Left lobe of liver (tissue), 1 donor: Measurements from ENCODE around the gene CYP46A1.

- PRO-cap = no peak
These were observed 12.7 kb downstream of the BCL11B start for GRCh38 chr14:99259211-99259757.

GRCh38 chr14:99263484-99264297 is 8.3 kb downstream of the BCL11B start:
- PRO-cap = no peak

GRCh38 chr14:99315983-99316341 is 44.0 kb upstream of the BCL11B start:
- PRO-cap = no peak

DNA sequence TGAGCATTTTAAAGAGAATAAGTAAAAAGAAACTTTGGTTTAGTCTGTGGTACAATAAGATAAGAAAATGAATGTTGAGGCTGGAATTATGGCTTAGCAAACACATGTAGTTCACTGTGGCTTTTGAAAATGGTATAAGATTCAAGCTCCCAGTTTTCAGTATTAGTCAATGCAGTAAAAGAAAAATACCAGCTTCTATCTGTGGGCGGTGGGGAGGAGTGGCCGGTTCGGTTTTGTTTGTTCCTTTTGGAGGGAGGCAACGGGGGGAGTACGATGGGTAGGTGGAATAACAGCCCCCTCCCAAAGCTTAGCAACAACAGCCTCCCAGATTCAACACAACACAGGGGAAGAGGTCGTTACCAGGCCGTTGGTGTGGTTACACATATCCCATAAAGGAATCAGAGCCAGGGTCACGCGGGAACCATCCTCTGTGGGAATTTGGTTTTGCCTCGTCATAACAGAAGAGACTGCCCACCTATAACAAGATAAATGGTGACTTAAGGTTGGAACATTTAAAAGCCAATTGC is 68.0 kb downstream of the SETD3 start:
- PRO-cap = no peak

GRCh38 chr14:99531246-99531637 is 50.0 kb downstream of the CCNK start:
- PRO-cap = no peak

GRCh38 chr14:99562962-99563728 is 40.9 kb downstream of the CCDC85C start:
- PRO-cap = bidirectional peak, plus-strand start at chr14:99563471, minus-strand start at chr14:99563352

GRCh38 chr14:99564335-99565029 is 39.5 kb downstream of the CCDC85C start:
- PRO-cap = bidirectional peak, plus-strand start at chr14:99564839, minus-strand start at chr14:99564732

DNA sequence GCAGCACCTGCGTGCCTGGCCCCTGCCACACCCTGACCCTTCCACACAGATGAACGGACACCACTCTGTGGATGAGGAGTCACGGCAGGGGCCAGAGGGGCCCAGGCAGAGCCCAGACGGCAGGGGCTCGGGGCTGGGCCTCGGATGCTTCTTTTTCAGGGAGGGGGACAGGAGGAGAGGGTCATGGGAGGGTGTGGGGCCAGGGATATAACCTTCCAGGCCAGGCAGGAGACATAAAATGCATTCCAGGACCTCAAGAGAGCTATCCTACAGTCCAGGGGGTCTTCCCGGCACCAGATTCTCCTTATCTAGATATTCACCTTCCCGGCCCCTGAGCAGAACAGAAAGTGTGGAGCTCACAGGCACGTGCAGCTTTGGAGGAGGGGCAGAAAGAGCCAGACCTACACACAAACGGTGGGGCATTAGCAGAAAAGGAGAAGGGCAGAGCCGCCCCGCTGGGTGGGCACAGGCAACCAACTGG is 33.6 kb downstream of the CCDC85C start:
- PRO-cap = no peak

- PRO-cap = no peak
These were observed 33.0 kb downstream of the CCDC85C start for GRCh38 chr14:99571001-99571326.

- PRO-cap = no peak
These were observed 767 bp upstream of the CCDC85C start for GRCh38 chr14:99604718-99605229.

DNA sequence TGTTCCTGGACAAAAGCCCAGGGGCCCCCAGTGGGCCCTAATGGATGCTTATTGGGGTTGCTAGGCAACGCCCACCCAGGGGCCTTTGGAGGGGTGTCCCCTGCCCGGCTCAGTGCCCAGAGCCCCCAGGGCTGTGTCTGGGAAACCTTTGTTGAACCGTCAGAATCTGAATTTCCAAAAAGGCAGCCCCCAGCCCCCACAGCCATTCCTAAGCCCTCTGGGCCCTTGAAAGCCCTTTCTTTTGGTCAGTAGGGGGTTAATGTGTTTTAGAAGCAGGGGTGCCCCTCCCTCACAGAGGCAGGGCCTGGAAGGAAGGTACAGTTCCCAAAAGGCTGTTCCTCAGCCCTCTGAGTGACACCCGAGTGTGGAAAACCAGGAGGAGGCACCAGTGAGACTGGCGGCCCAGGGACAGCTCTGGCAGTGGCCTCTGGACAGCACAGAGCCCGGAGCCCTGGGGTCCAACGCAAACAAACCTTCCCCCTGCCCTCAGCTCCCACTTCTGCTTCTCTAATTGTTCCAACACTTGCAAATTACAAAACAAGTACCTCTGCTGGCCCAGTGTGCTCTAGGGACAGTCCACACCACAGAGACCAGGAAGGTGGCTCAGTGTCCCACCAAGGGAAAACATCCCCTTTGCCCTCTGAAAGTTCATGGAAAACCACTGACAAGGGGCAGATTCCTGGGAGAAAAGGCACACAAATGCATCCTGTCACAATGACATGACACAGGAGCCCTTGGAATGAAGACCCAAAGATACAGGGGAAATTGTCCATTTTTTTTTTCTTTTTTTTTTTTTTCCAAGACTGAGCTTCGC is 19.4 kb downstream of the HHIPL1 start:
- PRO-cap = no peak

DNA sequence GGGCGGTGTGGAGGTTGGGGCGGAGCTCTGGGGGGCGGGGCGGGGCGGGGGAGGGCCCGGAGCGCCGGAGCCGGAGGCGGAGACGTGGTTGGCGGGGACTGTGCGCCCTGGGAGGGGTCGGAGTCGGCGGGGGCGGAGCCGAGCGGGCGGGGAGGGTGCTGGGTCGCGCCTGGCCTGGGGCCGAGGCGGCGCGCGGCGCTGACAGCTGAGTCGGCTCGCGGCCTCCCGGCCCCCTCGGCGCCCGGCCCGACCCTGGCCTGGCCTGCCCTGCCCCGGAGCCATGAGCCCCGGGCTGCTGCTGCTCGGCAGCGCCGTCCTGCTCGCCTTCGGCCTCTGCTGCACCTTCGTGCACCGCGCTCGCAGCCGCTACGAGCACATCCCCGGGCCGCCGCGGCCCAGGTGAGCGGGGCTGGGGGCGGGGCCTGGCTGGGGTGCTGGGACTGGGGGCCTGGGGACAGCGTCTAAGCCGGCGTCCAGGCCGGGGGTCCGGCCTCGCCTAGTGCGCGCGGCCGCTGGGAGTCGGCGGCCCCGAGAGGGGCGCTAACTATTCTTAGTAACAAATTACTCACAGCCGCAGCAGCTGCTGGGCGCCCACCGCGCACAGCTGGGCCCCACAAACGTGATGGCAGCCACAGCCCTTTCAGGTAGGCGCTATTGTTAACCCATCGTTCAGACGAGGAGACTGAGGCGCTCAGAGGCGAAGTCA is at the start of gene CYP46A1:
Gene CYP46A1, plus strand, starts transcription at position 161 of the 706 bp plus-strand sequence.
- PRO-cap = bidirectional peak, plus-strand start at position 188 of the sequence, minus-strand start outside the sequence

DNA sequence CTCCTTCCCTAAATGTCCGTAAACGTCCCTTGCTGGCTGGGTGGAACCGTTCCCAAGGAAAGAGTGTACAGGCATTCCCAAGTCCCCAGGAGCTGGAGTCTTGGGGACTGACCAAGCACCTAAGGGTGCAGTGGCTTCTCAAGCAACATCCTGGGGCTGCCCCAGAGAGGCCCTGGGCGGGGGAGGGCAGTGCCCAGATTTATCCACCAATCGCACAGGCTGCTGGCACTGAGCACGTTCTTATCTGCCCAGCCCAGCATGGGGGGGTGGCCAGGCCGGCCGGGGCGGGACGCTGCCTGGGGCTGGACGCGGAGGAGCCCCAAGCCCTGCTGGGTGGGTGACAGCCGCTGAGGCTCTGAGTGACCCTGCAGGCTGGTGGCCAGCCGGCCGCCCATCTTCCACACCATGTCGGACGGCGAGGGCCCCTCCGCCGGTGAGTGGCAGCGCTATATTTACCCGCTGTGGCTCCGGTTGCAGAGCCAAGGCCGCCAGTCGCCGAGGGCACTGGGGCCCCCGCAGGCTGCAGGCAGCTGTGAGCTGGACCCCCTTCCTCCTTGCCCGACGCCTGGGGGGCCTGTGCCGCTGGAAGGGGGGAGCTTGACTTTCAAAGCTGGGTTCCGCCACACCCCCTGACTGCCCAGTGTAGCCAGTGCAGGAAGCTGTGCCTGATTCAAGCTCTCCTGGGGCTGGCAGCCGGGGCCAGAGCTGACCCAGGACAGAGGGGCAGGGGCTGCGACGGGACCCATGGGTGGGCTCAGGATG is 53.5 kb downstream of the CYP46A1 start:
- PRO-cap = no peak

GRCh38 chr14:99752092-99752500 is 41.1 kb upstream of the EML1 start:
- PRO-cap = no peak

DNA sequence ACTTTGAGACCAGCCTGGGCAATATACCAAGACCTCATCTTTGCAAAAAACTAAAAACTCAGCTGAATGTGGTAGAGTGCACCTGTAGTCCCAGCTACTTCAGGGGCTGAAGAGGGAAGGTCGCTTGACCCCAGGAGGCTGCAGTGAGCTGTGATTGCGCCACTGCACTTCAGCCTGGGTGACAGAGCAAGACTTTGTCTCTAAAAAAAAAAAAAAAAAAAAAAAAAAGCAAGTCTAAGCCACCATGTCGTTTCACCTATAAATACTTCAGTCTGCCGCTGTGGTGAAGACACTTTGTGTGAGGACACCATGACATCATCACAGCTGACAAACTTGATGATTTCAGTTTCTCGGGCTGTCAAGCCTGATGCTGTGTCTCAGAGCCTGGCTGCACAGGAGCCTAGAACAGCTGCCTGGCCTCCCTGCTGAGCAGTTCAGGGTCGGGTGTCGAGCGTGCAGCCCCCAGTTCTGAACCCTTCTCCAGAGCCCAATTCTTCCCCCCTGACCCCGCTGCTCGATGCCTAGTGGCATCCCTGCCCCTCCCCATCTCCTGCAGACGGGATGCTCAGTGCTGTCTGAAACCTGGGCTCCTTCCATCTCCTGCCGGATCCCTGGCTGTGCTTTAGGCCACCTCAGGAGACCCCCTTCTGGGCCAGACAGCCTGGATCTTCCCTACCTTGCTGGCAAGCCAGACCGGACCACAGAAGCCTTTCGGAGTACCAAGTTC is 119.2 kb upstream of the EVL start:
- PRO-cap = bidirectional peak, plus-strand start at position 287 of the sequence, minus-strand start at position 260 of the sequence

- PRO-cap = no peak
These were observed 57.9 kb upstream of the EVL start for GRCh38 chr14:100007188-100007834.

DNA sequence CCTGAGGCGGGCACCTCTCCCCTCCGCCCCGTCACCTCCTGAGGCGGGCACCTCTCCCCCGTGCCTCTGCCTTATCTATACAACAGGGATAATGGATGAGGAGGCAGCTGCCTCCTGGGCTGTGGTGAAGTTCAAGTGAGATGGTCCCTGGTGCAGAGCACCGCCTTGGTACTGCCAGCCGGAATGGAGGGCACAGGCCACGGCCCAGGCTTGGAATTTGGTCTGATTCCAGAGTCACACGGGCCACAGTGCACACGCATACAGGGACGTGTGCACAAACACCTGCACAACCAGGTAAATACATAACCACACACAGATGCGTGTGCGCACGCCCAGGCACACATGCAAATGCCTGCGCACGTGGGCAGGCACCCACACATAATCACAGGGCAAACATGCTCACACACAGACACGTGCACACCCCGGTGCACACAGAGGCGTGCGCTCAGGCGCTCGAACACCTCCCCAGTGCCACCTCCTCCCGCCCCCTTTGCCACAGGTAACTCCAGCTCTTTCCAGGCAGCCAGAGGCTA is 11.5 kb downstream of the DEGS2 start:
- PRO-cap = no peak

GRCh38 chr14:100222209-100222616 is 16.7 kb upstream of the YY1 start:
- PRO-cap = no peak

DNA sequence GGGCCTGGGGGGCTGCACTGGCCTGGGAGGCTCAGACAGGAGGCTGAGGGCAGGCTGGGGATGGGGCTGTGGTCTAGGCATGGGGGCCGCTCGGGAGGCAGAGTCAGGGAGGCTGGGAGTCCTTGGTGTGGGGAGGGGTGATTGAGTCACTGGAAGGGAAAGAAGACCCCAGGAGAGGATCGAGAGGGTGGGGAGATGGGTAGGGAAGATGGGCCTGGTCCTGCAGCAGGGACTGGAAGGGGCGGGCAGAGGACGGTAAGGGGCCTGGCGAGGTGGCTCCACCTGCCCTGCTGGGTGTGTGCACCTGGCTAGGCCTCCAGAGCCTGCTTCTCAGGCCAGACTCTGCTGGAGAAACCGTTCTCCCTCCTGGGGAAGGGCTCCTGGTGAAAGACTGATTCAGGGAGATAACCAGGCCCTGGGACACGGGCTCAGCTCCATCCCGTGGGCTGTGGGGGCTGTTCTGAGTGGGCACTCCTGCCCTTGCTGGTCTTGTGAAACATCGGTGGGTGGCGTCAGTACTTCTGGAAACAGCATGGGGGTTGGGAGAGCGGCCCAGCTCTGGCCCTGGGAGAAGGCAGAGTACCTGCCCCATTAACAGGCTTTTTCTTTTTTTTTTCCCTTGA is 594 bp downstream of the SLC25A47 start:
- PRO-cap = bidirectional peak, plus-strand start at position 333 of the sequence, minus-strand start at position 332 of the sequence; bidirectional peak, plus-strand start at position 515 of the sequence, minus-strand start at position 462 of the sequence

GRCh38 chr14:100328597-100329553 is 5.7 kb downstream of the SLC25A47 start:
- PRO-cap = bidirectional peak, plus-strand start at chr14:100328775, minus-strand start at chr14:100328683